Left cardiac atrium (tissue), 1 donor: Measurements from ENCODE around the genes ABCA12, FN1 and TNP1.

DNA sequence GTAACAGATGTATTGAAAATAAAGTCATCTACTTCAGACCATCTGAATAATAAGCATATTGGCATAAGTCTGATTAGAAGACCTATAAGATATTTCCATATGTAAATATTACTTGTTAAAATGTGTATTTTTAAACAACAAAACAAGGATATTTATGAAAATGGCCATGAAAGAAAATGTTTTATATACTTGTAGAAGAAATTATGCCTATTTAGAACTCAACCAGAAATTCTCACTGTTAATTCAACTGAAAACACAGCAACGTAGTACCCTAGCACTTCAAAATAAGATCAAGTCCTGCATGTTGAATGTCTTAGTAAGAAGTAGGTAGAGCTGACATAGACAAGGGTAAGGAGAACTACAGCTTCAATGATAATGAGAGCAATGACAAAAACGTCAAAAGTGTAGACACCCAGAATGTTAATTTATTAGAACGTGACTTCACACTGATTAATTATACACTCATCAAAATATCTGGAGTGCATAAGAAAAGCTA, 13.8 kb downstream of the IKZF2 start:
- PRO-cap: no peak

DNA sequence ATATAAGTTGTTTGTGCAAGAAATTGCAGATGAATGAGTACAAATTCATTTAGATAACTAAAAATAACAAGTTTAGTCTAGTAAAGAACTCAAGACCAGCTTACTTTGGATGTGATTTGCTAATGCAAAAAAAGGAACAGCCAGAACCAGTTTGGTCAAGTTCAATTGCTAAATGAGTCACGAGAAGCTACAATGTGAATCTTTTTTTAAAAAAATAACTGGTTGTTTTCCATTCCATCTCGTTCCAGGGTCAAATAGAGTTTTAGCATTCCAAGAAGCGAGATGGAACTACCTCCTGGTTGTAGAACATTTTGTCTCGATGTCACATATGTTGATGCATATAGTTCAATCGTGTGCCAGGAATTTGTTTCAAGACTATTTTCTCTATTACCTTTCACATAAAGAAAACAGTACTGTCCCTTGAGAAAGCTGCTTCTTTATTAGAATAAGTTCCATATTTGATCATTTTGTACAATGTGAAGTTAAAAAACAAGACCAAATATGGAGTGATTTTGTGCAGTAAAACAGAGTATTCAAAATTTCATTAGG, 65.1 kb upstream of the IKZF2 start:
- PRO-cap: no peak

DNA sequence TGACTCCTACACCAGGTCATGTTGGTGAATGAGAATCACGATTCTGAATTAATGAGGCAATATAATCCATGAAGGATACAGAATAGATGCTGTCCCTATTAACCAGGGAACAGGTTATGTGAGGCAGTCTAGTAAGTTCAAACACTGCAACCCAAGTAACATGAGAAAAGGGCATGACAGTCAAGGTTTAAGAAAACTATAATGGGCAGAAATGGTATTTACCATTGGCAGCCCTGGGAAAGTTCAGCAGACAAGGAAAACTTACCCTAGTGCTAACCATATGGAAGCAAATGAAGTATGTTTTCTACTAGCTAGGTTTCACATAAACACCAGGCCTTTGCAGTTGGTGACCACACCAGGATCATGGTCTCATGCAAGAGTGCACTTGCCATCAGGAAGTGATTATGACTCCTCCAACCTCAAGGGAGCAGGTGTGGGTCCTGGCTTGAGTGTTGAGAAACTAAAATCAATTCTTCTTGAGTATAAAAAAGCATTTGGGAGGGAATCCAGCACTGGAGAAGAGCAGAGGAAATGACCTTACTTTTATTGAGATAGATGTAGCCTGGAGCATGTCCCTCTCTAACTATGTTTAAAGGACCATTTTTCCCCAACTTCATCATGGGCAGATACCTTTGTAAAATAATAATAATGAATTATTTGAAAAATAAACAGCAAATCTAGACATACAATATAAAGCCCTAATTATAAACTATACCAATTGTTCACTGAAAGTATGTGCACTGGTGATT, 56.8 kb upstream of the SPAG16 start:
- PRO-cap: no peak

- PRO-cap: no peak
These were observed at the start of gene ABCA12 for GRCh38 chr2:215137647-215138829. ABCA12 (minus strand) TSS chr2:215138626.

DNA sequence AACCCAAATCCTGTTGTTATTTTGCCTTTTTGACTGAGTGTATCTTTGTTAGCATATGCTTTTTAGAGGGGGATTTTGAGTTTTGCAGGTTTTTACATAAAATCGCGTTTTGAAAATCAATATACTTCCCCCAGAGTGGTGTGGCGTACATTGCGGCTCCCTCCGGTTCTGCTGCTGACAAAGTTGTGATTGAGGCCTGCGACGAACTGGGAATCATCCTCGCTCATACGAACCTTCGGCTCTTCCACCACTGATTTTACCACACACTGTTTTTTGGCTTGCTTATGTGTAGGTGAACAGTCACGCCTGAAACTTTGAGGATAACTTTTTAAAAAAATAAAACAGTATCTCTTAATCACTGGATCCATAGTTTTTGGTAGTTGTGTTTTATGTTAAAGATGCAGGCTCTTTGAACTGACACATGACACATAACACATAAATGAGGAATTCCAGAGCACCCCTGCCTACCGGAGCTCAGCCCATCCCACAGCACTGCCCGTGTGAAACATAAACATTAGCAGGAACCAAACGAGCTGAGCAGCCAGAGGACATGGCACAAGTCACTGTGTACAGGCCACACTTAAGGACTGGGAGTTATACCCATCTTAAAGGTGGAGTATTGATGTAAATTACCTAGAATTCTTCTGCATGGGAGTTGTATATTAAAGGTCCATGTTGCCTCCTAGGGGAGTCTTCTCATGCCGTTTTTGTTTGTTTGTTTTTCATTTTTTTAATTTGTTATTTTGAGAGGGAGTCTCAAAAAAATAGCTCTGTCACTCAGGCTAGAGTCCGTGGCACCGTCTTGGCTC, 37.7 kb downstream of the ATIC start:
- PRO-cap: no peak

- PRO-cap: no peak
These were observed 53.8 kb downstream of the FN1 start for GRCh38 chr2:215382014-215382530.

DNA sequence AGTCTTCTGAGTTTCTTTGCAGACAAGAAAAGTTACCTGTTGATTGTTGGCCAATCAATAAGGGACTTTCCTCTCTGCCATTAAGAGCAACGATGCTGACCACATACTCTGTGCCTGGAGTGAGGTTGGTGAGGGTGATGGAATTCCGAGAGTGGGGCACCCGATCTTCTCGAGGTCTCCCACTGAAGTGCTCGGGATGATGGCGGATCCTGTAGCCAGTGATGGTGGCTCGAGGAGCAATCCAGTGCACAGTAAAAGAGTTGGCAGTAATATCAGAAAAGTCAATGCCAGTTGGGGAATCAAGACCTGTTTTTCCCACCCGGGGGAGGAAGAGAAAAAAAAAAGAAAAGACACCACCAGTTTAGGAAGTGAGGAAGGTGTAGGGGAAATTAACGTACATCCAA, 49.2 kb downstream of the FN1 start:
- PRO-cap: no peak

DNA sequence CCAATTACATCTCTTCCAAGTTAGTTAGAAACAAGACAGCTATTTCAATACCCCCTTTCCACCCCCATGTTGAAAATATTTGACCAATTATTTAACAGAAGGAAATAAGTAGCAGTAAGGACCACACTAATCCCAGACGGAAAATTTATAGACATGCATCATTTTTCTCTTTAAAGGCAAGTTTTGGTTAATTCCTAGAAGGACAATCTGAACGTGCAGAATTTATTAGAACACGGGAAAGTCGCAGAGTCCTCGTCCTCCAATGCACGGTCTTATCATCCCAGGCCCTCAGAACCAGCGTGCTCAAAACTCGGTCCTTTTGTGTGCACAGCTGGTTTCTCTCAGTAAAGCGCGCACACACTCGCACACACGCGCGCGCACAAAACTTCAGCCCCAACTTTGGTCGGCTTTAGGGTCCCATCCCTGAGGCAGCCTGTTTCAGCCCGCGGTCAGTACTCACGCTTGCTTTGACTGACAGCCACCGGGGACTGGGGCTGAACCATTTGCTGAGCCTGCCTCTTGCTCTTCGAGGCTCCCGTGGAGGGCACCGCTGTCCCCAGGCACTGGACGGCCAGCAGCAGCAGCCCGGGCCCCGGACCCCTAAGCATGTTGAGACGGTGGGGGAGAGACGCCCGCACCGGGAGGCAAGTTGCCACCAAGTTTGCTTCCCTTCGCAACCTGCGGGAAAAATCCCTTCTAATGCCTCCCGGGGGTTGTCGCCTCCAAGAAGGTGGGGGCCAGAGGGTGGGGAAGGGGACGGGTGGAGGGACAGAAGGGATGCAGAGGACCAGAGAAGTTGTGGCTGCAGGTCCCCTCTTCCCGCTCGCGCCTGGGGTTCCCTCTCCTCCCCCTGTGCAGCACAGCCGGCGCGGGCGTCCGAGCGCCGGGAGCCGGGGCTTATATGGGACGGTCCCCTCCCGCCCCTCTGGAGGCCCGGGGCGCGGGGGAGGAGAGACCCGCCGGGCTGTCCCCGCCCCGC, at the start of gene FN1:
Gene FN1 (minus strand): TSS at position 874 of the 979 bp plus-strand sequence.
- PRO-cap: bidirectional peak, plus-strand start outside the sequence, minus-strand start at position 874 of the sequence

GRCh38 chr2:215506683-215507211, 70.9 kb upstream of the FN1 start:
- PRO-cap: no peak

DNA sequence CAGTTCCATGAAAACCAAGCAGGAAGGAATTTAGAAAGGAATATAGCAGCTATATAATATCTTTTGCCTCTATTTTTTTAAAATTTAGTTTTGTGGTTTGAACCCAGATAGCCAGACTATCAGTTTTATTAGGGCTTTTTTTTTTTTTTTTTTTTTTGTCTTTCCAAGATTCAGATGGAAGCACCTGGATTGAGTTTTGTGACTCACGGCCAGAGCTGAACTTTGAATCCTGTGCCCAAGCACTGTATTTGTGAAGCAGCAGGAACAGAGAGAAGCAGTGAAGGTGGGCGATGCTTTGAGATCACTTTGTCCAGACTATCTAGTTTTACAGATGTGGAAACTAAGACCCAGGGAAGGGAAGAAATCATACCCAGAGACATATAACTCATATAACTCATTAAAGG, 33.9 kb downstream of the RPL37A start:
- PRO-cap: no peak

- PRO-cap: no peak
These were observed 46.9 kb downstream of the RPL37A start for GRCh38 chr2:216545445-216545943.

DNA sequence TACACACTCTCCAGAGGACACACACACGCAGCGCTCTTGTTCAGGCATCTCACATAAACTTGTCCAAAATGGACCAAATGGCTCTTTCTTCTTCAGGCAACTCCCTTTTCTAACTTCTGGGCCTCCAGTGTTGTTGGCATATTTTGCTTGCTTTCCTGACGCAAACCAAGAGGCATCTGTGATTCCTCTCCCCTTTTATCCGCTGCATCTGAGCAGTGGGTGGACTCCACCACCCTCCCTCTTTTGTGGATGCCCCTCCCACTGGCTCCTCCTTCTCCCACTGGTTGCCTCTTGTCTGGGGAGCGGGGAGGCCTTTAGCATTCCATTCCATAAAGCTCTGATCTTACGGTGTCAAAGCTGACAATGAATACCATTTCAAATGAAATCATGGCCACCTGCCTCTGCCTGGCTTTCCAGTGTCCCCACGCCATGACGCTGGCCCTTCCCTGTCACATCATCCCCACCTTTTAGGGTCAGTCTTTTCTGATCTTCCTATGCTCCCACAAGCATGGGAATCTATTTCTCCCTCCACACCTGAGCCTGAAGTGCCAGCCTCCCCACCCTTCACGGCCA, 51.3 kb downstream of the RPL37A start:
- PRO-cap: no peak

DNA sequence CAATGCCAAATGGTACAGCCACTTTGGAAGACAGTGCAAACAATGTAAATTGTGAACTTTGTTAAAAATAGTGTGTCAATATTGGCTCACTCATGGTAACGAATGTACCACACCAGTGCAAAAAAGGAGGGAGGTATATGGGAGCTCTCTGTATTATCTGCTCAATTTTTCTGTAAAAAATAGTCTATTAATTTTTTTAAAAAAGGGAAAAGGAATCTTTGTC, 61.6 kb upstream of the IGFBP2 start:
- PRO-cap: no peak

- PRO-cap: no peak
These were observed 1.0 kb downstream of the IGFBP2 start for GRCh38 chr2:216634274-216634572.

DNA sequence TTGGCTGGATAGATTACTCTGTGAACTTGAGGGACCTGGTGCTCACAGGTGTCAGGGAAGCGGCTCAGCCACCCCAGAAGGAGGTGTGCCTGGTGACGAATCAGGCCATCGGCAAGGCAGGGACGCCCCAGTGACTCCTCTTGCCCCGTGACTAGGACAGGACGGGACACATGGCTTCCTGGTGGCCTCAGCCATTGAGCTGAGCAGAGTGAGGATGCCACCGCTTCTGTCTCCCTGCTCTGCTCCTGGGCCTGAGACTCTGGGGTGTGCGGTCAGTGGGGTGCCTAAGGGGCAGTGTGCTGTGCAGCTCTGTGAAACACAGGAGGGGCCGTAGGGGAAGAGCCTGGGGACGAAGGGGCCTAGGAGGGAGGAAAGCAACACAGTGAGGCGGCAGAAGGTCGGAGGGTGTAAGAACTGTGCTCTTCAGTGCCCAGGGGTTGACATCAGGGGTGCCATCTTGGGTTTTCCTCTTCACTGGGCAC, 24.3 kb downstream of the IGFBP5 start:
- PRO-cap: no peak

GRCh38 chr2:216673264-216673985, 21.9 kb downstream of the IGFBP5 start:
- PRO-cap: no peak

DNA sequence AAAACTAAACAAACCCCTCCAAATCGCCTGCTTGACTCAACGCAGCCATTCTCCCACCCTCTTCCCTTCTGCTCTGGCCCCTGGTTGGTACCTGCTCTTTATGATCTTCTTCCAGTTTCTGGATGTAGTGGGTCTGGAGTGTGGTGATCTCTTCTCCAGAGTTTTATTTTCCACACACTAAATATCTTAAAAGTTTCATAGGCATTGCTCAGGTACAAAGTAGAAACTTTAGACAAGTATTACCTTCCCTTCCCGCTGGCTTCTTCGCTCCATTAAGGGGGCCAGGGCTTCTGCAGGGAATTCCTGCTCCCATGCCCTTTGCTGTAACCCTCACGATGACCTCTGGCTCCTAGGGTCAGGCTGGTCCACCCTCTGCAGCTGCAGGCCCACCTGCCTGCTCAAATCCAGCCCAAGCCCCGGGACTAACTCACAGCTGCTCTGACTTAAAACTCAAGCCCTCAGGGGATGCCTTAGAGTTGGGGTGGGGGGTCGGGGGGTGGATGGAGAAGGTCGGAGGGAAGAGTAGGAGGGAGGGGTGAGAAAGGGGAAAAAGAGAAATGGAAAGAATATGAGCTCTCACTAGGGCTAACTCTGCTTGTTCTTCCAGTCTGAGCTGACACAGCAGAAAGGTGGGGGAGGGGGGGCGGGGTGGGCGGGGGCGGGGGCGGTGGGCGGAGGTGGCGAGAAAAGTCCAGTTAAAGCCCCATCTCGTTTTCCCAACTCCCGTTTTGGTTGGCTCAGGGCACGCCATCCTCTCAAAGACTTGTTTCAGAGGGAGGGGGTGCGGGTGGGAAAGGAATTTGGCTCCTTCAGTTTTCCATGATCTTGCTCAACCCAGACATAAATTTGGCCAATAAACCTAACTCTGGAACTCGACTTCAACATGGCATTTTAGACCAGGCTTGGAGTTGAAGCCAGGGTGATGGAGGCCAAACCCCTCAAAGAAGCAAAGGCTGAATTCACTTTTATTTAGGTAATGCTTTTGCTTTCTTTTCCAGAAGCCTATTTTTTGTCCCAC, 4.8 kb downstream of the IGFBP5 start:
- PRO-cap: no peak

- PRO-cap: no peak
These were observed 45.4 kb upstream of the IGFBP5 start for GRCh38 chr2:216740397-216741487.

DNA sequence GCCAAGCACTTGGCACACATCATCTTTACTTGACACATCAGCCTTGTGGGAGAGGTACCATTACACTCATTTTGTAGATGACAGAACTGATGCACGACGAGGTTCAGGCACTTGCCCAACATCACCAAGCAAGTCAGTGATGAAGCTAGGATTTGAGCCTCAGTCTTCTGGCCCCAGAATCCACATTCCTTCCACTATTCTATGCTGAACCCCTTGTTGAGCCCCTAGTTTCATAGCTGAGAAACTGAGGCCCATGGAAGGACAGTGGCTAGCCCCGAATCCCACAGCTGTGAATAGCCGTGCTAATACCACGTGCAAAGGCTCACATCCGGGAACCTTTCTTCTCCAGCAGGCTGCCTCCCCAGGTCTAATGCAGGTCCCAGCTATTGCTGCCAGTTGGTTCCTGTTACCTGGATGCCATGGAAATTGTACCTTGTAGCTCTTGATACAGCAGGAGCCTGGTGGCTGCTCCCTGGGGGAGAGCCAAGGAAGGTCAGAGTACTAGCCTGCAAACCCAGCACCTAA, 30.6 kb downstream of the TNP1 start:
- PRO-cap: no peak

GRCh38 chr2:216859728-216860347, at the start of gene TNP1:
TNP1 (minus strand) TSS chr2:216860064.
- PRO-cap: no peak